Ascending aorta (tissue), 1 donor: ENCODE results near the genes H4C11, ZSCAN9, ZSCAN31, OR14J1, MAS1L and OR2I1P.

DNA sequence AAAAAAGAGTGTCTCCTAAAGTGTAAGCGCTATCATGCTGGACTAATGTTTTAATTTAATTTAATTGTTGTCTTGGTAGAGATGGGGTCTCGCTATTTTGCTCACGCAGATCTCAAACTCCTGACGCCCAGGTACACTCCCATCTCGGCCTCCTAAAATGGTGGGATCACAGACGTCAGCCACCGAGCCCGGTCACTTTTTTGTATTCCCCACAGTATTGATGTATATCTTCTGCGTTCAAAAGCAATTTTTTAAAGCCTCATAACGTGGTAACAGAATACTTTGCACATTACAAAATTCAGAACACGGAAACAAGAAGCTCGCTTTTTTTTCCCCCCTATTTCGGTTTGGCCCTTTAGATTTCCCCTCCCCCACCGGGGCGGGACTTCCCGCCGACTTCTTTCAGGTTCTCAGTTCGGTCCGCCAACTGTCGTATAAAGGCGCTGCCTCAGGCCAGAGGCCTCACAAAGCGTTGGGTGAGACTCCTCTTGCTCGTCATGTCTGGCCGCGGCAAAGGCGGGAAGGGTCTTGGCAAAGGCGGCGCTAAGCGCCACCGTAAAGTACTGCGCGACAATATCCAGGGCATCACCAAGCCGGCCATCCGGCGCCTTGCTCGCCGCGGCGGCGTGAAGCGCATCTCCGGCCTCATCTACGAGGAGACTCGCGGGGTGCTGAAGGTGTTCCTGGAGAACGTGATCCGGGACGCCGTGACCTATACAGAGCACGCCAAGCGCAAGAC lies at the start of gene H4C11:
TSS of gene H4C11 (plus strand) at position 465 of the 739 bp plus-strand sequence.
- PRO-cap = no peak

GRCh38 chr6:27831770-27831941 lies 296 bp upstream of the H4C12 start:
- PRO-cap = no peak

DNA sequence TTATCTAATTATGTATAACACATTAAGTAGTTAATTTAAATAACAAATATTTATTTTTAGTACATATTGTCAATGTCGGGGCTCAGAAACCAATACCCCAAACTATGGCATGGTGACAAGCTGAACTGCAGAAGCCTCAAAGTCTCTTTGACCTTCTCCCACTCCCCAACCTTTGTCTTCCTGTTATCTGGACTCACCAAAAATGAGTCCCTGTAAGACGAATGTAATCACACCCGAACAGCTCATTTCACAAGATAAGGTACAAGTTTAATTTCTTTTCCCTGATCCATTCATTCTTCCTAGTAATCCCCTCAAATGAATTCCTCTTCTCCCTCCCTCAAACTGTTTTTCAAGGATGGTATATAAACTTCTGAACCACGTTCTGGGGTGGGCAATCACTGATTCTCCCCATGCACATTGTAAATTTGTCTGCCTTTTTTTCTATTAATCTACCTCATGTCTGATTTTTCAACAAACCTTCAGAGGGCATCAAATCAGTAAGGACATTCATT lies 3.3 kb downstream of the H2AC15 start:
- PRO-cap = no peak

- PRO-cap = no peak
Observed at GRCh38 chr6:27888424-27889113, 2.1 kb downstream of the H3C12 start.

DNA sequence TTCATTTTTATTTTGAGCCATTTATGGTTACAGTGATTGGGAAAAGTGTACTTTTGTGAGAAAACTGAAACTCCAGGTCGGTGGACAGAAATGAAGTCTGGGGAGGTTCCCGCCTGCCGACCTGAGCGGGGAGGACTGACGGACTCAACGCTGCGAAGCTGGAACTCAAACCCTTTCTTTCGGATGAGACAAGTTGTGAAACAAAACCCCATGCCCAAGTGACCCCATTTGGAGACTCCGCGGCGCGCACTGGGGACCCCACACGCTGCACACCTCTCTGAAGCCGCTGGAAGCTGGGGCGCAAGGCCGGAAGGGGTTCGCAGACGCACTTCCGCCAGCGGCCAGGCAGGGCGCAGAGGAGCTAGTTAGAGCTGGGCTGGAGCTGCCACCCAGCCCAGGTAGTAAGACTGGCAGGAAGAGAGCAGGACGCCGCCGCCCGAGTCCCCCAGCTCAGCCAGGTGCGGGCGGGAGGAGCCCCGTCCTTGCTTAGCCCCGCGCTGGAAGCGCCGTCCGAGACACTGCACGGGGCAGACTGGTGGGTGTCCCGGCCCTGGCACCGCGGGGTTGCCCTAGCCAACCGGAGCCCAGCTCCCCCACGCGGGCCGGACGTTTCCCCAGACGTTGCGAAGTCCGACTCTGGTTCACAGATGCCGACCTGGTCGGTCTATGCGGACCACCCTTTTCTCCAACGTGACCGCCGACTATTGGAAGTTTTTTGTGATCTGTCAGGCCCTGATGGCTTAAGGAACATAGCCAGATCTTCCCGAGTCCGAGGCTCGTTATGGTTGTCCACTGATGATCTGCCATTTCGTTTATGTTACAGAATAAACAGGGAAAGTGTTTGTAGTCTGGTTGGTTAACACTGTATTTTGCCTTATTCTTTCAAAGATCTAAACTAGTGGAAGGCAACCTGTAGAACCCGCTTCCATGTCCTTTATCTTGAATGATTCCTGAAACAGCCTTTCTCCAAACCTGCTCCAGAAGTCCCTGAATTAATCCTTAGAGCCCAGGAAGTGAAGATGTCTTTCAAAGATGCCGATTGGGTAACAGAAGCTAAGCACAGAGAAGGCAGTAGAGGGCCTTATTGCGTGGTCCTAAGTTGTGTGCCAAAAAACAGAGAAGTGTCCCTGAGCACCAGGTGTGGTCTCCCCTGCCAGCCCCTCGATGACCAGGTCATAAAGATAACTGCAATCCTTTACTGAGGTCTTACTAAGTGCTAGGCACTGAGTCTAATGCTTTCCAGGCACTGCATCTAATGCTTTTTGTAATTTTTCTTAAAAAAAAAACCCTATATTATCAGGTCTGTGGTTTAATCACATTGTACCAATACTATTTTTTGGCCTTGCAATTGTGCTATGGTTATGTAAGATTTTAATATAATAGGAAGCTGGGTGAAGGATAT lies 19.5 kb upstream of the ZSCAN16 start:
- PRO-cap = unidirectional peak, plus-strand start at position 404 of the sequence

DNA sequence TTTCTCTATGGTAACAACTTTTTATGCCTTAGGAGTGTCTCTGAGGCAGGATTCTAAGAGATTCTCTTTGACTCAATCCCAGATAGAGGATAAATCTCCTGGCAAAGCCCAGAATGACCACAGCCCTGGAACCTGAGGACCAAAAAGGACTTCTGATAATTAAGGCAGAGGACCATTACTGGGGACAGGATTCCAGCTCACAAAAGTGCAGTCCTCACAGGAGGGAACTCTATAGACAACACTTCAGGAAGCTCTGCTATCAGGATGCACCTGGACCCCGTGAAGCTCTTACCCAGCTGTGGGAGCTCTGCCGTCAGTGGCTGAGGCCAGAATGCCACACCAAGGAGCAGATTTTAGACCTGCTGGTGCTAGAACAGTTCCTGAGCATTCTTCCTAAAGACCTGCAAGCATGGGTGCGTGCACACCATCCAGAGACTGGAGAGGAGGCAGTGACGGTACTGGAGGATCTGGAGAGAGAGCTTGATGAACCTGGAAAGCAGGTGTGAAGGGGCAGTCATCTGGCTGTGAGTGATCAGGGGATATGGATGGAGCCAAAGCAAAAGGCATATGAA lies 1.0 kb downstream of the ZSCAN16 start:
- PRO-cap = no peak

GRCh38 chr6:28207572-28207956 lies 17.5 kb upstream of the ZSCAN9 start:
- PRO-cap = no peak

DNA sequence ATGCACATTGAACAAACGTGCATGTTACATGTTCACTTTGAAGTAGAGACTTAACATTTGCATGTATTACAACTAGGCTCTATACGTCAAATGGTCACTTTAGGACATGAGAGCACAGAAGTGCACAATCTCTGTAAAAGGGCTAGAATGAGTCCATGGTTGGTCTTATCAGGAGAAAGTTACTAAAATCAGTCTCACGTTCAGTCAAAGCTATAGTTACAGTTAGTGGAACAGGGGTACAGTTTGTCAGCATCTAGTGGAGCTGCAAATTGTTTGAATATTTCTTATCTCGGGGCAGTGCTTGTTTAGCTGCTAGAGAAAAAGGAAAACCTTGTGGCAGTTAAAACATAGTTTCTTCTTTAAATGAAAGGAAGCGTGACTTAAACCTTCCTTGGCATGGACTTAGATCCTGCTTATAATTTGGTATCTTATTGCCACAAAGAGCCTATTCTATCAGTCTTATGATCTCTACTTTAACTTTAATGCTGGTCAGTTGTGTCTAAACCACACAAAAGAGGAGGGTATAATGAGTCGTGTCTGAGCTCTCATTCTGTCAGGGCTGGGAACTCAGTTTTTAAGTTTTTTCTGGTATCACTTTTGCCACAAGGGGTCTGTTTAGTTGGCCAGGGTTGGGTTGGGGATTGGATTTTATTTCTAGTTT lies 4.5 kb upstream of the ZSCAN9 start:
- PRO-cap = no peak

- PRO-cap = unidirectional peak, minus-strand start at chr6:28225121; bidirectional peak, plus-strand start at chr6:28225456, minus-strand start at chr6:28225287
Observed at GRCh38 chr6:28225044-28226154, at the start of gene ZSCAN9. TSS of gene ZSCAN9 (plus strand) at chr6:28225275.

GRCh38 chr6:28329335-28329750 lies 6.6 kb downstream of the ZSCAN31 start:
- PRO-cap = no peak

DNA sequence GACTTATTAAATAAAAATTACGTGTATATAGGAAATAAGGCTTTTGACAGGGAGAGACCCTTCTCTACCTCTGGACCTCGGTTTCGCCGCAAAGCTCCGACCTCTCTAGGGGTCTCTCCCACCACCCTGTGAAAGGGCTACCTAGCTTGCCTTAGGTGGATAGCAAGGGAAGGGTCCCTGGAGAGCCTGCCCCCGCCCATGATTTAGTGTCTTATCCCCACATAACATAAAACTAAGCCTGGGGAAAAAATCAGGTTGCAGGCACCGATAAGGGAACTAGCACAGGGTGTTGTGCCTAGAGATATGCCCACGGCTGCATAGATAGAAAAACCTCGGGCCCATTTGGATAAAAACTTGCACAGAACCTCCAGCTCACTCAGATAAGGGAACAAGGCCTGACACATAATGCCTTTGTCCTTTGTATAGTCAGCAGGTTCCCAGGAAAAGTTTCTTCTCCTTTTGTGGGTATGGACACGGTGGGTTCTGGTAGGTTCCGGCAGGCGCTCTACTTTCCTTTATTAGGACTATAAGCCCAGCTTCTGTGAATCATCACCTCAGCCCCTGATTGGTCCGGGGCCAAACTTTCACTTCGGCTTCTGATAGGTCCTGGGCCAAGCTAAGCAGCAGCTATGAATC lies 839 bp downstream of the ZSCAN31 start:
- PRO-cap = bidirectional peak, plus-strand start outside the sequence, minus-strand start at position 520 of the sequence

DNA sequence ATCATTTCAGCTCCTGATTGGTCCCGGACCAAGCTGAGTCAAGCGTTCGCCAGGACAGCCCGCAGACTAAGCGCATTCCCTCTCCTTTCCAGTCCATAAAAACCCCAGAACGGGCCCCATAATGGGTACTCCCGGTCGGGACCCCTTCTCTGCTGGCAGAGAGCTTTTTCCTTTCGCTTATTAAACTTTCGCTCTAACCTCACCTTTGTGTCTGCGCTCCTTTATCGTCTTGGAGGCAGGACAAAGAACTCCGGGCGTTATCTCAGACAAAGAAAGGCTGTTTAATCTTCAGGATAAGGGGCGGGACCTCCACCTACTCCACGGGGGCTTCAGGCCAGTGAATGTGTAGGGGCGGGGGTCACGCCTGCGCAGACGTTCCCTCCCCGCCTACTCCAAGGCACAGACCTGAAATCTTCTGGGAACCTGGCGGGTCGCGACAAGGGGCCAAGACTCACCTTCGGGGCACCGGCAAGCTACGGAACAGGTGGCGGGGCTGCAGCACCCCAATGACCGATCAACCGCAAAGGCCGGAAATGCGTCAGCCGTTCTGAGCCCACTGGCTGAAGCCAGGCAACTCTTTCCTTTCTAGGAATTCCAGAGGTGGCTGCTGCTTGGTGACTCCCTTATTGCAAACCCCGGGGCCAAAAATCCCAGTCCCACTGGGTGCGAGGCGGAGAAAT lies at the start of gene ZSCAN31:
TSS of gene ZSCAN31 (minus strand) at position 522 of the 680 bp plus-strand sequence.
- PRO-cap = bidirectional peak, plus-strand start at position 36 of the sequence, minus-strand start outside the sequence; bidirectional peak, plus-strand start at position 588 of the sequence, minus-strand start at position 522 of the sequence

- PRO-cap = no peak
Observed at GRCh38 chr6:28742753-28743762, 156.0 kb upstream of the SCAND3 start.

DNA sequence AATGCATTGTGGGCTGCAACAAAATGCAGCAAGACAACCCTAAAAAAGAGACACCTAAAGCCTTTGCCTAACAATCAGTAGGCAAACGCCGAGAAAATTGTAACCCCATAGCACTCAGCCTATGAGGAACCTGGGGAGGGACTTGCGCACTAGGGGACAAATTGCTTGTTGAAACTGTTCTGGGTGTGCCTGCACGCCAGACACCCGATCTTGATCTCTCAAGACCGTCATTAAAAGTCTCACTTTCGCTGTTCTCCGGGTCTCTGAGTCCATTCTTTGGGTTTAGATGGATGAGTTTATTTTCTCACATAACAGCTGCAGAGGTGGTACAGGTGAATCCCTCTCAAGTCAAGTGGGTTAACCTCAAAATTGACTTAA lies 146.9 kb downstream of the TRIM27 start:
- PRO-cap = no peak

GRCh38 chr6:28922477-28922642 lies 1.4 kb downstream of the TRIM27 start:
- PRO-cap = no peak

GRCh38 chr6:29301473-29301786 lies at the start of gene OR14J1:
TSS of gene OR14J1 (plus strand) at chr6:29301701.
- PRO-cap = no peak

DNA sequence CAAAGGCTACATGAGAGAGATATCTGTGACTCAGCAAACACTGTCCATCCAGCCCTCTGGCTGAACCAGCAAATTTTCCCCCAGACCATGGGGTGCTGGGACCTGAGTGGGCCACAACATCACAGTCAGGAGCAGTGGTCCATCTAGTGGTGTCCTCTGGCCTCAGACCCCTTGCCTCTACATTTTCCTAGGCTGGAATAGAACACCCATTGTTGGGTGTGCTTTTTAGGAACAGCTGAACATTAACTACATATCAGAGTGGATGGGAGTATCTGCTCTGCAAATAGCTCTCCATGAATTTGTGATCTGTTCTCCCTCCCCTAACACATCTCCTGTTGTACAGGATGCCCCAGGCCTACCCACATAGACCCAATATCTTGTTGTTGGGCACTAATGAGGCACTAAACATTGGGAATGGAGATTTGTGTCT lies at the start of gene MAS1L:
TSS of gene MAS1L (minus strand) at position 143 of the 430 bp plus-strand sequence.
- PRO-cap = no peak

DNA sequence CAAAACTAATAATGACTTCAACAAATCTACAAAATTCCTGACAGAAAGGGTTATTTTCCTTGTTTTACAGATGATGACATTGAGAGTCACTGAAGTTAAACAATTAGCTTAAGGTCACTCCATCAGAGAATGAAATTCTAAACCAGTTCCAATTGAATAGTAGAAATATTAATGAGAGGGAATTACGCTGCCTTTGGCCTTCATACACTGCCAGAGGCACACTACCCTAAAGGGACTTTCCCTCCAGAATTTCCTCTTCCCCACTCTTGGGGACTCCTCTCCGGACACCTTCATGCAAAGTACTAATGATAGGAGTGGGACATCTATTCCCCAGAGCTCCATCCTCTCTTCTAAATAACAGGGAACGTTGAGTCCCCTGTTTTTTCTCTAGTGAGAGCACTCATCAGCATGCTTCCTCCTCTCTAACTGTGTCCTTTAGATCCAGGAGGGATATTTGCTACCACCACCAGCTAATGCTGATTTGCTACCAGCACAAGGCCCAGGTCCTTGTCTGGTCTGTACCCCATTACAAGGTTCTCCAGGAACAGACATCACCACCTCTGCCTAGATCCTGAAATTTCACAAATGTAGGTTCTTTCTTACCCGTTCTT lies at the start of gene OR2I1P:
TSS of gene OR2I1P (plus strand) at position 394 of the 611 bp plus-strand sequence.
- PRO-cap = no peak

DNA sequence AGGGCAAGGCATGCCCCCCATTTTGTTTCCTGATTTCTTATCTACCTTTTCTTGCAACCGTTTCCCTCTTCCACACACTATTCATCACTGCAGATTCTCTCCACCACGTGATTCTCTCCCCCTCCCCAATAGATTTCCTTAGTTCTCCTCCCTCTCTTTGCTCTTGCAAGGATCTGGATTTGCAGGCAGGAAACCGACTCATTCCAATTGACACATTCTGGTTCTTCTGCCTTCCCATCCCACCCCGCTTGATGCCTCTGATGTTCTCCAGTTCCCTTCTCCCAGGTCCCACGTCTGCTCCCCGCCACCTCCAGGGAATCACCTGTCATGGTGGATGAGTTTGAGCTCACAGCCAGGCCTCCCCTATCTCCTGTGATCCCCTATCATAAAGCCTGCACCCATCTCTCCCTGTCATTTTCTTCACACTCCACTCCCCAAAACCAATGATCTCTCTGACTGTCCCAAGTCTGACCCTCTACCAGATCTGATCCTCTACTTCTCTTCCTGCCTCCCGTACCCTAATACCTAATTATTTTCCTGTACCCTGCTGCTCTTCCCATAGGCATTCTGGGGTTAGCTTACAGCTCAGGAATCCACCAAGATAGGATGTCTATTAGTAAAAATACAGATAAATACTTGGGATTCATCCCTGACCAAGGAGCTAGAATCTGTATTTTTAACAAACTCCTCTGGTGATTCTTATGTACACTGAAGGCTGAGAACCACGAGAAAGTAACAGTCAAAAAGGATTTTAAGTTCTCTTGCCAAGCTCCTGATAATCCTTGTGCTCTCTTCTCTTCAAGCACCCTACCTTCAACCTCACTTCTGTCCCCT lies 7.4 kb downstream of the GABBR1 start:
- PRO-cap = no peak

- PRO-cap = no peak
Observed at GRCh38 chr6:29656044-29656591, 774 bp upstream of the MOG start.